Left colon (tissue), 1 donor: ENCODE results near the genes FFAR3, U2AF1L4, HSPB6 and SYNE4.

DNA sequence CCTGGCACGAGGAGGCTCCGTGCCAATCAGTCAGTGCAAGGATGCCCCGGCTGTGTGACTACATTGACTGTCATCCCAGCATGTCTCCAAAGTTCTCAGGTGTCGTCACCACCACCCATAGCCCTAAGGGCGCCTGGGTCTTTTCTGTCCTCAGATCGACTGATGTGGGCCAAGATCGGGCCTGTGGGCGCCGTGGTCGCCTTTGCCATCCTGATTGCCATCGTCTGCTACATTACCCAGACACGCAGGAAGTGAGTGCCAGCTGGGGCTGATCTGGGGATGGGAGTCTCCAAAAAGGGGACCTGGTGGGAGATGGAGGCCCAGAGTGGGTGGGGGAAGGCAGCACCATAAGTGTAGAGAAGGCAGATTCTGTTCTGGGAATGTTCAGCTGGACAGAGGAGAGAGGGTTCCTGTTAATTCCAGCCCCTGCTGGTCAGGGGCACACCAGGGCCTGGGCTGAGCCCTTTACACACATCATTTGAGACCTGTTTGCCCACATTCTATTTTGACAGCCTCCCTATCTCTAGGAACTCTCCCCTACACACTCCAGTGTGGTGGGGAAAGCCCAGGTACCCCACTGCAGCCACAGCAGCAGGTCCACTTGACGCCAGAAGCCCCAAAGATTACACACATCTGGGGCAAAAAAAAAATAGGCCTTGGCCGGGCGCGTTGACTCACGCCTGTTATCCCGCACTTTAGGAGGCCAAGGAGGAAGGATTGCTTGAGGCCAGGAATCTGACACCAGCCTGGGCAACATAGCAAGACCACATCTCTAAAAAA, 18.4 kb upstream of the CD22 start:
- PRO-cap, result no peak

- PRO-cap, result no peak
These were observed at the start of gene FFAR3 for GRCh38 chr19:35358297-35358538. Gene FFAR3, plus strand, starts transcription at chr19:35358460.

GRCh38 chr19:35447663-35447945, 453 bp upstream of the FFAR2 start:
- PRO-cap, result no peak

DNA sequence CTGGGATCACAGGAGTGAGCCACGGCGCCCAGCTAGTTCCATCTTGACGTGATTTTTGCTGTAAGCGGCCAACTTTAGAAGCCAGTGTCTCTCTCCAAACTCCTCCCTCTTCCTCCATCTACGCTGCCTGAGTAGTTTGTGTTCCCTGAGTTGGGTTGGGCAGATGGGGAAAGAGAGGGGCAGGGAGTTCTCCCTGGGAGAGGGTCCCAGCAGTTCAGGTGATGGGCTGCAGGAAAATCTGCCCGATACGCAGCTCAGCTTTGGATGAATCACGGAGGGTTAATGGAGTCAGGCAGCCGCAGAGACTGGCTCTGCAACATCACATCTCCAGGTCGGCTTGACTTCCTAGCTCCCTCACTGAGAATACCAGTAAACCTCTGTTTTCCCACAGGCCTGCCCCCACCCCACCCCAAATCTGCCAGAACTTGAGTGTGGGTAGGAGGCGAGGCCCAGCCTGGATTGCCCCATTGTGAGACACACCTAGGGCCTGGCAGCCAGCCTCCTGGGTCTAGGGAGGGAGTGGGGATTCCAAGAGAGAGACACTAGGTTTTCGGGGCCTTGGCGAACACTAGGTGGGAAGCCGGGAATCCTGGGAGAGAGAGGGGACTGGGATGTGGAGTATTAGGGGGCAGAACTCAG, 3.6 kb upstream of the KRTDAP start:
- PRO-cap, result no peak

- PRO-cap, result no peak
These were observed 450 bp upstream of the TMEM147 start for GRCh38 chr19:35544954-35545397.

GRCh38 chr19:35644038-35644950, 2.7 kb downstream of the ETV2 start:
- PRO-cap, result bidirectional peak, plus-strand start at chr19:35644624, minus-strand start at chr19:35644308

GRCh38 chr19:35712823-35713796, 4.7 kb upstream of the KMT2B start:
- PRO-cap, result unidirectional peak, plus-strand start at chr19:35713426; unidirectional peak, minus-strand start at chr19:35713502

GRCh38 chr19:35718167-35719184, 673 bp downstream of the KMT2B start:
- PRO-cap, result unidirectional peak, minus-strand start at chr19:35718621

- PRO-cap, result no peak
These were observed 1.5 kb downstream of the KMT2B start for GRCh38 chr19:35719251-35719810.

- PRO-cap, result unidirectional peak, plus-strand start at chr19:35723546
These were observed 5.6 kb downstream of the KMT2B start for GRCh38 chr19:35723448-35723807.

DNA sequence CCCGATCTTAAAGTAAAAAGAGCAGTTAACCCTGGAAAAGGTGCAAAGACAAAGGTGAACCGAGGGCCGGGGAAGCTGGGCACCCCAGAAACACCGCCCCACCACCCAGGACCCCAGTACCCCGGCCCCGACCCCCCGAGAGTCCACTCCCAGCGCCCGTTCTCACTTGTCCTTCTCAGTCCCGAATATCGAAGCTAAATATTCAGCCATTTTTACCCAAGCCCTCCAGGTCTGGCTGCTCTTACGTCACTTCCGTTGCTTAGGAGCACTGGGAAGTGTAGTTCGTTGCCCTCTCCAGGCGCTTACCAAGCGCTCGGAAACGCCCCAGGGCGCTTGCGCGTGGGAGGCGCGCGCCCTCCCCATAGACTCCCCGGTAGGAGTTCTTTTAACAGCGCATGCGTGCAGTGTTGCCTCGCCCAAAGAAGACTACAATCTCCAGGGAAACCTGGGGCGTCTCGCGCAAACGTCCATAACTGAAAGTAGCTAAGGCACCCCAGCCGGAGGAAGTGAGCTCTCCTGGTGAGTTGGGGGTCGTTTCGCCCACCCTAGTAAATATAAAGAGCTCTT, at the start of gene U2AF1L4:
TSS of gene U2AF1L4 (minus strand) at position 237 of the 567 bp plus-strand sequence.
- PRO-cap, result bidirectional peak, plus-strand start at position 472 of the sequence, minus-strand start at position 174 of the sequence

GRCh38 chr19:35746560-35747089, 1.2 kb downstream of the PSENEN start:
- PRO-cap, result no peak

- PRO-cap, result unidirectional peak, minus-strand start at chr19:35757029
These were observed at the start of gene HSPB6 for GRCh38 chr19:35756765-35757094. Gene HSPB6, minus strand, starts transcription at chr19:35757029.

DNA sequence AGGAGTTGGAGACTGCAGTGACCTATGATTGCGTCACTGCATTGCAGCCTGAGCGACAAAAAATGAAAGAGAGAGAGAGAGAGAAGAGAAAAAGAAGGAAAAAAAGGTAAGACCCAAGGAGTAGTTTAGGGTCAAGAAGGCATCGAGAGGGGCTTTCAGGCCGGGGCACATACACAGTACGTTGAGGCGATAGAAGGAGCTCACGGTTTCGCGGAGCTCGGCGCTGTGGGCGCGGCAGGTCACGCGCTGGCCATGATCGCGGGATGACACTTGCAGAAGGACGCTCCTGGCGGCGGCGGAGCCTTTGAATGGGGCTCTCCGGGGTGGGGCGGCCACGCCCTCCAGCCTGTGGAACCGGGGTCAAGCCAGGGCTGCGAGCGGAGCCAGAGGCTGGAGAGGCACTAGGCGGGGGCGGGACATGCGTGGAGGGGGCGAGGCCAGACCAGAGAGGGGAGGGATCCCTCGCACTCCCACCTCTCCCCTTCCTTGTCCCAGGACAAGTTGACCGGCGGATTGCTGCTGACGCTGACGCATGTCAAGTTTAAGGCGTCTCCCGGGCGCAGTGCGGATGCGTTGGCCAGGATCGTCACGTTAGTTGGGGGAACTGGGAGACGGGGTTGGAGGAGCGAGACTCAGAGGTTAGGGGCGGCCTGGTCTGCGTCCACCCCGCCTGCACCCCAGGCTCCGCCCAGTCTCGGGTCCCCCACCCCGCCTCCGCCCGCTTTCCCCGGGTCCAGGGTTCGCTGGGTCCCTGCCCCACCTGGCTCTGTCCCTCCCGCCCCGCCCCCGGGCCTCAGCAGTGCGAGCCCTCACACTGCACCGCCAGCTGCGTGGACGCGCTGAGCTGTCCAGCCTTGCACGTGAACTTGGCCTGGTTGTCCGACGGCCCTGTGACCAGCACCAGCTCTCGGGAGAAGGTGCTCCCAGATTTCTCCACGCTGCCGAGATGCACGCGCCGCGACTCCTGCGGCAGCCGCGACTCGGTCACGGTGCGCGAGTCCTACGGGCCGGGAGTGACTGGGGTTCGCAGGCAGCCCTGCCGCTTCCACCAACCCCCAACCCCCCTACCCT, 6.8 kb downstream of the NPHS1 start:
- PRO-cap, result no peak

DNA sequence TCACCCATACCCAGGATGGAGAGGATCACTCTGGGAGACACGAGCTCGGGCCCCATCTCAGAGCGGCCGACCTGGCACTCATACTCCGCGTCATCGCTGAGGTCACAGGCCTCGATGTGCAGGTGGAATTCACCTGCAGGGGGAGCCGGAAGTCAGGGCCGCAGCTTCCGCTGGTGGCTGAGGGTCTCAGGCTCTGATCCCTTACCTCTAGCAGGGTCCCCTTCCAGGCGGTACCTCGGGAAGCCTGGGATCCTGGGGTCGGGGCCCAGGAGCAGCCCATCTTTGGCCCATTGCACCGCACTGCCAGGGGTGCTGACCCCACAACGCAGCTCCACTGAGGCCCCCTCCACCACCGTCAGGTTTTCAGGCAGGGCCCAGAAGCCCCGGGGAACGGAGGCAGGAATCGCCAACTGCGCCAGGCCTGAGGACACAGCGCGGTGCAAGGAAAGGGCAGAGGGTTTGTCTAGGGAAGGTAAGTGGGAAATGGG, 1.0 kb downstream of the NPHS1 start:
- PRO-cap, result no peak

DNA sequence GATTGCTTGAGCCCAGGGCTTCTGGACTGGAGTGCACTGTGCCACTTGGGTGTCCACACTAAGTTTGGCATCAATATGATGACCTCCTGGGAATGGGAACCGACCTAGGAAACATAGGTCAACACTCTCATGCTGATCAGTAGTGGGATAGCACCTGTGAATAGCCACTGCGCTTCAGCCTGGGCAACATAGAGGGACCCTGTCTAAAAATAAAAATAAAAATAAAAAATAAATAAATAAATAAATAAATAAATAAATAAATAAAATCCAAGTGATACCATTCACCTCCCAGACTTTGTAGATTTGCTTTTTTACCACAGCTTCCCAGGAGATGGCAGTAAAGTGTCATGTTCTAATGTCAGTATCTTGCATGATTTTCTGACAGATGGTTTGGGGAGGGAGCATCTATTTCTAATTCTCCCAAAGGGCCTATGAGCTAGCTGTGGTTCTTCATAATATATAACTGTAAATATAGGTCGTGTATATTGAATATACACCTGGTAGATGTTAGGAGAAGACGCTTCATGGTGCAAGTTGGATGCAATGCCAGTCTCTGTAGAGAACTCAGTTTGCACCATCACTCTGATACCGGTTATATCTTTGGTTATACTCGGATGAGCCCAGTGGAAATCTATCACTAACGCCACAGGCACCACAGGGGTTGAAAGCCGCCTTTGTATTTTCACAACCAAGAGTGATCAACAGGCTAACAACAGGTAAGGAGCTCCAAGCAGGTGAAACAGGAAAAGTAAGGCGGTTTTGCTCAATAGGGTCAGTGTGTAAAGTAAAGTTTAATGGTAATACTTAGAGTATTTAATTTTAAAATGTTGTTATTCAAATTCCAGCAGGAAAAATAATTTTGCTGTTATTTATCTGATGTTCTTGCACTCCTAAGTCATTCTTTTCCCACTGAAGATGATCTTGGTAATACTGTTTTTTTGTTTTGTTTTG, 13.8 kb downstream of the APLP1 start:
- PRO-cap, result no peak

DNA sequence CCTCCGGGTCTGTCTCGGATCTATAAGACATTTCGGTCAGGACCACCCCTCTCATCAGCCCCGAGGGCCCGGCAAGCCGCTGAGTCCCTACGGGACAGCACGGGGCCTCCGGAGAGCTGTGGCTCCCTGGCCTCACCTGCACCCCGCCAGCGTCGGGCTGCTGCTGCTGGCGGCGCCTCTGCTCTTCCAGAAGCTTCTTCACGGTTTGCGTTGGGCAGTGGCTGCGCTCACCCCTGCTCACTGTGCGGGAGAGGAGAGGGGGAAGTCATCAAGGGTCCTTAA, 3.8 kb upstream of the HCST start:
- PRO-cap, result bidirectional peak, plus-strand start at position 201 of the sequence, minus-strand start at position 159 of the sequence

- PRO-cap, result no peak
These were observed 2.4 kb upstream of the HCST start for GRCh38 chr19:35899989-35900290.

- PRO-cap, result unidirectional peak, minus-strand start at chr19:36008767
These were observed at the start of gene SYNE4 for GRCh38 chr19:36008206-36009067. Gene SYNE4, minus strand, starts transcription at chr19:36008813.

DNA sequence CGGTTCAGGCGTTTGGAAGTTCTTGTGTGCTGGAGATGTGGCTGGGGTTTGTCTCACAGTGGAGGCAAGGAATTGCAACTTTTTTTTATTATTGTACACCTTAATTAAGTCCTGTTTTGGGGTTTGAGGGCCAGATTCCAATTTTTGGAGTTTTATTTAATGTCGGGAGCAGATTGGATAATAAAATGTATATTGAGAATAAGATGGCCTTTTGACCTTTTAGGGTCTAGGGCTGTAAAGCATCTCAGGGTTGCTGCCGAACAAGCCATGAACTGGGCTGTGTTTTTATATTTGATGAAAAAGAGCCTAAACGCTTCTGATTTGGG, 6.6 kb upstream of the COX7A1 start:
- PRO-cap, result no peak